Sigmoid colon (tissue), 4 donors: ENCODE data around the gene AASDH.

GRCh38 chr4:54032960-54033218 is 31.5 kb downstream of the CHIC2 start:
- PRO-cap, result no peak
- RAMPAGE, long total RNA, 4 experiments, result no peak in any of the 4 experiments

DNA sequence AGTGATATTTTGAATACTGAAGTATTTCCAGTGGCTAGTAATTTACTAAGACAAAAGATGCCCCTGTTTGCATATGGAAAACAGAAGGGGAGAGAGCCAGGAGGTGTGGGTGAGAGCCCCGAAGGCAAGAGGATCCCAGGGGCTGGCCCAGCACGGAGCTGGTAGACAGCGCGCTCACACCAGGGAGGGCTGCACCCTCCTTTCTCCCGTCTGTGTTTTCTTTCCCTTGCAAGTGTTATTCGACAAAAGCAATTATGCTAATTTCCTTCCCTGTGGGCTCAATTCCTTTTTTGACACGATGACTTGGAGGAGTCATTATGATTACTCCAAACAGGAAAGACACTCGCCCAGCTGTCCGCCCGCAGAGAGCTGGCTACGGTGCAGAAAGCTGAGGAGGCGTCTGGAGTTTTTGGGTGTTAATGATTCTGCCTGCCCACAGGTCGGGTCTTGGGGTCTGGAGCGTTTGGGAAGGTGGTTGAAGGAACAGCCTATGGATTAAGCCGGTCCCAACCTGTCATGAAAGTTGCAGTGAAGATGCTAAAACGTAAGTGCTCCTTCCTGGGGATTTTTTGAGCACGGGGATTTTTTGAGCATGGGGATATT is 48.0 kb downstream of the PDGFRA start:
- PRO-cap, result no peak
- RAMPAGE, long total RNA, 4 experiments, result no peak in any of the 4 experiments

DNA sequence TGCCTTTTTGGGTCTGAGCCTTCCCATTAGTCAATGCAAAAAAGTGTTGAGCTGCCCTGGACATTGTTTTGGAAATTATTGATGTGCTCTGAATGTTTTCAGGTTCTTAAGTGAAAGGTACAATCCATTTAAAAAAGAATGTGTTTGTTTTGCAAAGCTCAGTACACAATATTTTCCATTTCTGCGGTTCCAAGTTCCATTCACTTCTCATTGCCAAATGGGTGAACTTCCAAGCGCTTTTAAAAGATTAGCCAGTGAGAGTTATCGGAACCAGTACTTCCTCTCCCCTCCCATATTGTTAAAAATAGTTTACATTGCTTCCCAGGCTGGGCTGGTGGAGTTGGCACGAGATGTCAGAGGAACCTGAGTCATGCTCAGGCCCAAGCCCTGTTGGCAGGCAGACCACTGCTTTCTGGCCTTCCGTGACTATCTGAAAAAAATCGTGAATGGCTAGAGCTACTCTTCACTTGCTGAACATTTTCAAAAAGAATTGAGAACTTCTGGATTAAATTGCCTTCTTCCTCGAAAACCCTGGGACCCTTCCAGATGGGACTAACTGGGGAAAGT is 52.2 kb downstream of the PDGFRA start:
- PRO-cap, result no peak
- RAMPAGE, long total RNA, 4 experiments, result no peak in any of the 4 experiments

DNA sequence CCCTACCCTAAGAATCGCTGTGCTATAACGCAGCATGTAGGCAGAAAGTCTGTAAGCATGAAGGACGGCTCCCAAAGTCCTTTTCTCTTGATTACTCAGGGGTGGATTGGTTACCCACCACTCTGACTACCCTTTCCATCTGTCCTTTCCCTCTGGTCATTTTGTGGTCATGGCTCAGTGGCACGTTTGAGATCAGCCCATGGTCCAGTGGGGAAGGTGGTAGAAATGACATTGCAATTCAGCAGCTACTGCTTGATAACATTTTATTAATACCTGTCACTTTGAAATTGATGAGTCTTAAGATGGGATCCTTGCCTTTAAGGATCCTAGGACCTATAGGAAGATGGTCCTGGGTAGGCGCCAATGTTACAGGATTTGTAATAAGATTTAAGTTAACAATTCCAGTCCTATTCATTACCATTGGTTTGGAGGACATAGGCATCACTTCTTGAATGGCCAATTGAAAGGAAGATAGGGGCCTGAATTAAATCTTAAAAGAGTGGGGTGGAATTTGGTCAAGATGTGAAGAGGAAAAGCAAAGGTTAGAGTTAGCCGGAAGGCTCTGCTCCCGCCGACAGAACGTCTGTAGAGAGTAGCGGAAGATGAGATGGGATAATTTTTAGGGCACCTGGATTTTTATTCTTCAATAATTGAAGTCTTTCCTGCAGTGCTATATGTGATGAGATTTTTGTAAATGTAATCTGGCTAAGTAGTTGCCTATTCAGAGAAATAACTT is 9.5 kb downstream of the KIT start:
- PRO-cap, result no peak
- RAMPAGE, long total RNA, 4 experiments, result no peak in any of the 4 experiments

- PRO-cap, result no peak
- RAMPAGE, long total RNA, 4 experiments, result no peak in any of the 4 experiments
Measured at GRCh38 chr4:54695383-54695745, 37.6 kb downstream of the KIT start.

GRCh38 chr4:54783956-54784449 is 126.2 kb downstream of the KIT start:
- PRO-cap, result unidirectional peak, plus-strand start at chr4:54784345
- RAMPAGE, long total RNA, 4 experiments, result no peak in any of the 4 experiments

DNA sequence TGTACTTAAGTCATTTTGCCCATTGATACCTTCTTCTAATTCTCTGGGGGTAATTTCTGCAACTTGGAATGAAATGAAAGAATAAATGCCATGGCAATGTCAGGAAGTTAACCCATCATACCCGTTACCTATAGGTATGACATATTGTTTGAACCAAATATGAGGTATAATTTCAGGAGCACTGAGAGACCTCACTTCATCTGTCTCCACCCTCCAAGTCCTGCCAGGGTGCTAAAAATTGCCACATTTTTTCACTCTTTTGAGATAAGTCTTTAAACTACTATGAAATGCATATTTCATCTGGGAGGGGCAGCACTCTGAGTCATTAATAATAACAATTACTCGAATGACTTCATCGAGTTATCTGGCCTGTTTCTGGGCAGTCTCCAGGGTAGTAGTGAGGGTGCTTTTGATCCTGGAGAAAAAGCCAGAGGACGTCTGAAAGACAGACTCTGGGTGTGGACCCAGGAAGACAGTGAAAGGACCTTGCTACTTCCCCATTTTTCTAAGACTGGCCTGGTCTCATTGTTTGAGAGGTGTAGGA is 42.4 kb upstream of the SRD5A3 start:
- PRO-cap, result no peak
- RAMPAGE, long total RNA, 4 experiments, result no peak in any of the 4 experiments

DNA sequence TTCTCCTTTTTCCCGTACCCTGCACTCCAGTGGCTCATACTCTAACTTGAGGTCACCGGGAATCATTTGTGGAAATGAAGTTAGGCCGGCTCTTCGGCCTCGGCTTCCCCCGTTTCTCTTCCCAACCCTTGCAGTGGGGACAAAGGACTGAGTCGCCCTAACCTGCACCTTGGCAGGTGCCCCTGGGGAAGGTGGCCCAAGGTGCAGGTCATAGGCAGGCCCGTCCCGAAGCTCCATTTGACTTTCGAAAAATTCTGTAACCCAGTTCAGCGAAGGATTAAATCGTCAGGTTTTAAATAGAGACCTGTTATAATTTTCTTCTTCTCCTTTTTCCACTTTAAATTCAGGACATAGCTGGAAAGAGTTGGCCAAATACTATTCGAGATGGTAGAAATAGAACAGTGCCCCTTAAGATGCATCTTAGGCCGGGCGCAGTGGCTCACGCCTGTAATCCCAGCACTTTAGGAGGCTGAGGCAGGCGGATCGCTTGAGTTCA is 930 bp downstream of the SRD5A3 start:
- PRO-cap, result no peak
- RAMPAGE, long total RNA, 4 experiments, result no peak in any of the 4 experiments

- PRO-cap, result no peak
- RAMPAGE, long total RNA, 4 experiments, result no peak in any of the 4 experiments
Measured at GRCh38 chr4:55386014-55386610, 9.6 kb upstream of the TMEM165 start.

GRCh38 chr4:55409167-55410098 is 13.7 kb downstream of the TMEM165 start:
- PRO-cap, result no peak
- RAMPAGE, long total RNA, 4 experiments, result no peak in any of the 4 experiments

GRCh38 chr4:55433611-55434462 is 38.1 kb downstream of the TMEM165 start:
- PRO-cap, result no peak
- RAMPAGE, long total RNA, 4 experiments, result no peak in any of the 4 experiments

GRCh38 chr4:55452743-55453317 is 57.1 kb downstream of the TMEM165 start:
- PRO-cap, result no peak
- RAMPAGE, long total RNA, 4 experiments, result no peak in any of the 4 experiments

- PRO-cap, result no peak
- RAMPAGE, long total RNA, 4 experiments, result no peak in any of the 4 experiments
Measured at GRCh38 chr4:55619073-55619439, 17.0 kb downstream of the NMU start.

- PRO-cap, result no peak
- RAMPAGE, long total RNA, 4 experiments, result no peak in any of the 4 experiments
Measured at GRCh38 chr4:55734013-55734375, 85.6 kb upstream of the EXOC1L start.

DNA sequence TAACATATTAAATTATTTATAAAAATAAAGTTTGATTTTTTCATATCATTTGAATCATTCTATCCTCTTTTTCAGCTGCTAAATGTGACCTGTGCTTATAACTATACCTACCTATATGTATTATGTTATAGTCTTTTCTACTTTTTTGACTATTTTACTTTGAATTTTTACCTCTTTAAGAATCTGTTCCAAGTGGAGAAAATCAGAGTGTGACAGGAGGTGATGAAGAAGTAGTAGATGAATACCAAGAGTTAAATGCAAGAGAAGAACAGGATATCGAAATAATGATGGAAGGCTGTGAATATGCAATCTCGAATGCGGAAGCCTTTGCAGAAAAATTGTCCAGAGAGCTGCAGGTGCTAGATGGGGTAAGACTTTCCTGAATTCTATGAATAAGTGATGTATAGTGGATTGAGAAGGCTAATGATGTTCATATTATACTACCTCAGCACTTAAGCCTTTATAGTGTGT is 14.7 kb downstream of the EXOC1 start:
- PRO-cap, result no peak
- RAMPAGE, long total RNA, 4 experiments, result no peak in any of the 4 experiments

- PRO-cap, result no peak
- RAMPAGE, long total RNA, 4 experiments, result no peak in any of the 4 experiments
Measured at GRCh38 chr4:55999311-55999754, 49.6 kb upstream of the CRACD start.

DNA sequence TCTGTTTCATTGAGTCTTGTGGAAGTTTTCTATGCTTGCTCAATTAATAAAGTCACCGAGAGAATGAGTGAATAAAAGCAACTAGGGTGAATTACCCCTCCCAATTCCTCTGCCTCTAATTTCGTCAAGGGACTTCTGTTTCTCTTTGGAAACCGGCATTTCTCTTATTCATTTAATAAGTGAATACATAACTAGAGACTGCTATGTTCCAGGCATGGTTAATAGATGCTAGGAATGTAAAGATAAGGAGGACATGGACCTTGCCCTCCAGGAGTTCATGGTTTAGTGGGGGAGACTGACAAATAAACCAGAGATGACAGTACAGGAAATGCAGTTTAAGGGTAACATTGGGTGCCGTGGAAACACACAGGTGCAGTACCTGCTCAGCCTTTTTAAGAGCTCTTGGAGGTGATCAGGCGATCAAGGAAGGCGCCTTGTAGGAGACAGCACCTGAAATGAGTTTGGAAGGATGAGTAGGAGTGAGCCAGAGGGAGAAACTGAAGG is 145.9 kb downstream of the AASDH start:
- PRO-cap, result no peak
- RAMPAGE, long total RNA, 4 experiments, result no peak in any of the 4 experiments

DNA sequence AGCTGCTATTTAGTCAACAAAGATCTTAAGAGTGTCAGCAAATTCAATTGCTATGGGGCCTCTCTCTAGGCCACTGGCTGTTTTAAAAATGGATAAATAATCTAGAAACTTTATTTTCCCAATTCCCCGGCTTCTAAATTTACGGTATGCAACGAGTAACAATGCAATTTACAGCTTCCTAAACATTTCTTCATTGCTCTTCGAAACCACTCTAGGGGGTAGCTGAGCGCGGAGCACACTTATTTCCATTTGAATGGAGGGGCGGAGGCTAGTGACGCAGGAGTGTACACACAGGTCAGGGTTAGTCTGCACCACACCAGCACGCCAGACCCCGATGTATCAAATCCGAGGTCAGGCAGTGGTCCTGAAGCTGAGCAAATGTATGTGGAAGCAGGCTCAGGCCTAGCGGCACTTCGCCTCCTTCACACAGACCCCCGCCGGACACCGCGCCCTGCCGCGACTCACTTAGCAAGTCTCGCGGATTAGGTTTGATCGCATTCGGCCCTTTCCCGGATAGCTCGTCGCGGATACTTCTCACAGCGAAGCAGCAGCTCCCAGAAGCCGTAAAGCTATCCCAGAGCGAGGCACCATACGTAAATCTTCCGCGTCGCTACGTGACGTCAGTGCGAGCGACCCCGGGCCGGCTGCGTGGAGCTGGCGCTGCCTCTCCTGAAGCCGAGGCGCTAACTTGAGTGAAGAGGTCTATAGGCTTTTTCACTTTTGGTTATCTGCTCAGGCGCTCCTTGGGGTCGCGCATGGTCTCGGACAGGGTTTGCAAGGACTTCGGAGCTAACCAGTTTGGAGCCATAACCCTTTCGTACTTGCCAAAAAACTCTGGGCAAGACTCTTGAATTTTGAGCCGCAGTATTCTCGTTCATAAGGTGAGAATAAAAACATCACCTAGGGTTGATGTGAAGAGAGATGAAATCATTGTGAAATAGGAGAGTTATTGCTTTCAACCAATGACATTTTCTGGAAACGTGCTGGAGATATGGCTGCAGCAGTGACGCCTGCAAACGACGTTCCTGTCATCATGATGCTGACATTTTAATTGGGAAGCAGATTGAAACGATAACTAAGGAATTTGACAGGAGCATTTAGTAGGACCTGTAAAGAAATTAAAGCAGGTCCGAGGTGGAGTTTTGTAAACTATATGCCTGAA is at the start of gene AASDH:
Gene AASDH, minus strand, starts transcription at position 595 of the 1,162 bp plus-strand sequence.
- PRO-cap, result bidirectional peak, plus-strand start at position 623 of the sequence, minus-strand start at position 571 of the sequence
- RAMPAGE, long total RNA, 4 experiments, result start-site peak on the plus strand in 1 of 4 experiments, centred at position 620 of the sequence, 7 reads per replicate; start-site peak on the minus strand in 4 of 4 experiments, centred at positions 547 to 573 of the sequence, 43 to 66 reads per replicate

DNA sequence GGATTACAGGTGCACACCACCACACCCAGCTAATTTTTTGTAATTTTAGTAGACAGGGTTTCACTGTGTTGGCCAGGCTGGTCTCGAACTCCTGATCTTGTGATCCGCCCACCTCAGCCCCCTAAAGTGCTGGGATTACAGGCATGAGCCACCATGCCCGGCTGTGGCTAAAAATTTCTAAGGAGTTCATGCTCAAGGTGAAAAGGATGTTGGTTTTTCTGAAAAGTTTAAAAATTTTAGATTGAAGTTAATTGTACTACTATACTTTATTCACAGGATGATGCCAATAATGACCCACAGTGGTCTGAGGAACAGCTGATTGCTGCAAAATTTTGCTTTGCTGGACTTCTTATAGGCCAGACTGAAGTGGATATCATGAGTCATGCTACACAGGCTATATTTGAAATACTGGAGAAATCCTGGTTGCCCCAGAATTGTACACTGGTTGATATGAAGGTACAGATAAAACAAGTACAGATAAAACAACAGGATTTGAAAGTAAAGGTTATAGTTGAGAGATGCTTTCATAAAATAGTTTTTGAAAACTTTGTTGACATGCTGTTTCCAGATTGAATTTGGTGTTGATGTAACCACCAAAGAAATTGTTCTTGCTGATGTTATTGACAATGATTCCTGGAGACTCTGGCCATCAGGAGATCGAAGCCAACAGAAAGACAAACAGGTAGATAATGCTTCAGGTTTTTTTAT is 12.2 kb downstream of the PAICS start:
- PRO-cap, result no peak
- RAMPAGE, long total RNA, 4 experiments, result no peak in any of the 4 experiments

DNA sequence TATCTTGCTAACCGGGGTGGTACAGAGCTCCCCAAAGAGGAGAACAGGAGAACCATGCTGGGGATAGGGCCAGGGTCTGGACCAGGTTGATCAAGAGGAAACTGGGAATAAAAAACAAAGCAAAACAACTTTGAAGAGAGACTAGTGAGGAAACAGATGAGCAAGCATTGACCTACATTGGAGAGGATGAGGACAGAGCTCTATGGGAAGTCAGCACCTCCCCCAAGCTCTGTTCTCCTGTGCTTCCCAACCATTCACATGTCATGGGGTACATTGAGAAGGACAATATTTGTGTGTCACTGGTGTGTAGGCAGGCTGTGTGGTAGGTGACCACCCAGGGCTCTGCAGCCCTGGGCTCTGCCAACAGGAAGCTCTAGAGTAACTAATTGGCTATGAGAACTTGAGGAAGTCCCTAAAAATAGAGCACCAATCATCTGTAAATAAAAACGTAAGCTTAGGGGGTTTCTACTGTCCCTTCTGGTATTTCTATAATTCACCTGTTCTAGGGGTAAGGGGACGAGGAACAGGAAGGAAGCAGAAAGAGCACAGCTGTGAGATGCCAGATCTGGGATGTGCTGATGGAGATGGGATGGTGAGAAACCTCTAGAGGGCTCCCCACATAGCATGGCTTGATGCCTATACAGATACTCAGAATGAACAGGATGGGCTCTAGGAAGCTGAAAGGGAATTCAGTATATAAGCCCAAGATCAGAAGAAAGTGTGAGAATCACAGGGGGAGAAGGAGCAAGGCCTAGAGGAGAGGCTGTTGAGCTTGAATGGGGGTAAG is 31.1 kb downstream of the HOPX start:
- PRO-cap, result no peak
- RAMPAGE, long total RNA, 4 experiments, result no peak in any of the 4 experiments